Adrenal gland (tissue), 7 donors: ENCODE results near the gene ADAR.

- PRO-cap, 3 experiments: no peak in any of the 3 experiments
- RAMPAGE, long total RNA, 4 experiments: no peak in any of the 4 experiments
- RRBS: no CpG with 5 or more reads among the region's 8 CpGs
Observed at GRCh38 chr1:153808432-153809171, 33.4 kb downstream of the SLC27A3 start.

DNA sequence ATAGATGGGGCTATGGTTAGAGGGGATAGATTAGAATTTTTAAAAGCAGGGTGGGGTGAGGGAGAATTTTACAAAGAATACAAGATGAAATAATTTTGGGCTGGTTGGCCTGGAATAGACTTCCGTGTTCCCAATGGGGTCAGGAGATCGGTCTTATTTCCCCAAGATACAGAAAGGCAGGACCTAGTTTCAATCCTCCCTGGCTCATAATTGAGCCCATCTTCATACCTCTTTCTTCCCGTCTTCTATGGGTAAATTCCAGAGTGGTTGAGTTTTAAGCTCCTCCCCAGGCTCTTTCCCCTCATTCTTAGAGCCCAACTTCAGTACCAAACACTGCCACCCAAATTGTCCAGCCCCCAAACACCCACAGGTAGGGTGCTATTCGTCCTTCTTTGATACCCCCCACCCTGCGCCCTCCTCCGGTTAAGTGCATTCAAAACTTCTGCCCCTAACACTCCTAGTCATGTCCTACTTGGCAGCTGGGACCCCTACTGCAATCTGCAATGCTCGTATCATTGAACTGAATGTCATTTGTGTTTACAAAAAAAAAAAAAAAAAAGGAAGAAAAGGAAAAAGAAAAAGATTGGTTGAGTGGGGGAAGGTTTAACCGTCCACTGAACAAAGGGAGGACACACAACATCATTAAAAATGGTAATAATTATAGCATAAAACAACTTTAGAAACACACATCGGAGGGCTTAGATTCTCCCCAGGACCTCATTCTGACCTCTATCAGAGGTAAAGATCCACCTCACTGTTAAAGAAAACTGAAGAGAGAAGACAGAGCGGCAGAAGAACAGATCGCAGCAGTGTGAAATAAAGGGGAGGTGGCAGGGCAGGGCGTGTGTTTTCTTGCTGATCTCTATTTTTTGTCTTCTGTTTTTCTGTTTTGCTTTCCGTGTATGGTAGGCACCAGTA, 34.2 kb downstream of the SLC27A3 start:
- PRO-cap, 3 experiments: no peak in any of the 3 experiments
- RAMPAGE, long total RNA, 4 experiments: no peak in any of the 4 experiments
- RRBS: no CpG with 5 or more reads among the region's 13 CpGs

- PRO-cap, 3 experiments: no peak in any of the 3 experiments
- RAMPAGE, long total RNA, 4 experiments: no peak in any of the 4 experiments
- RRBS: no CpG with 5 or more reads among the region's 5 CpGs
Observed at GRCh38 chr1:153848276-153848784, 73.1 kb downstream of the SLC27A3 start.

DNA sequence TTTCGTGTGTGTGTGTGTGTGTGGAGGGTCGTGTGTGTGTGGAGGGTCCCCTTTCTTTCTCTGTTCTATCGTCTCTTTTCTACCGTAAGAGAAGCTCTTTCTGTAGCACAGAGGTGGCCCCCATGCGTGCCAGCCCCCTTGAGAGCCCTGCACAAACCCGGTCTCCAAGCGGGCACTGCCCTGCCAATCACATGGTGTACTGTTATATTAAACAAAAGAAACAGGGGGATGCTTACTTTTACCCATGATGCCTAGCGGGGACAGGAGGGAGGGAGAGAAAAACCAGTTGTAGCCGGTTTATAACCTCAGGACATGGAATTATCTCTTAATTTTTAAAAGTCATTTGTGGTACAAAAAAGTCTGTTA, 41.0 kb downstream of the GATAD2B start:
- PRO-cap, 3 experiments: no peak in any of the 3 experiments
- RAMPAGE, long total RNA, 4 experiments: no peak in any of the 4 experiments
- RRBS: no CpG with 5 or more reads among the region's 9 CpGs

- PRO-cap, 3 experiments: no peak in any of the 3 experiments
- RAMPAGE, long total RNA, 4 experiments: no peak in any of the 4 experiments
- RRBS: no CpG with 5 or more reads among the region's 4 CpGs
Observed at GRCh38 chr1:153920415-153921119, 2.2 kb downstream of the GATAD2B start.

- PRO-cap, 3 experiments: no peak in any of the 3 experiments
- RAMPAGE, long total RNA, 4 experiments: no peak in any of the 4 experiments
- RRBS: no CpG with 5 or more reads among the region's 4 CpGs
Observed at GRCh38 chr1:153940349-153940808, 6.1 kb downstream of the DENND4B start.

GRCh38 chr1:153961521-153961889, 1.8 kb downstream of the SLC39A1 start:
- PRO-cap, 3 experiments: no peak in any of the 3 experiments
- RAMPAGE, long total RNA, 4 experiments: no peak in any of the 4 experiments
- RRBS: no CpG with 5 or more reads among the region's 5 CpGs

DNA sequence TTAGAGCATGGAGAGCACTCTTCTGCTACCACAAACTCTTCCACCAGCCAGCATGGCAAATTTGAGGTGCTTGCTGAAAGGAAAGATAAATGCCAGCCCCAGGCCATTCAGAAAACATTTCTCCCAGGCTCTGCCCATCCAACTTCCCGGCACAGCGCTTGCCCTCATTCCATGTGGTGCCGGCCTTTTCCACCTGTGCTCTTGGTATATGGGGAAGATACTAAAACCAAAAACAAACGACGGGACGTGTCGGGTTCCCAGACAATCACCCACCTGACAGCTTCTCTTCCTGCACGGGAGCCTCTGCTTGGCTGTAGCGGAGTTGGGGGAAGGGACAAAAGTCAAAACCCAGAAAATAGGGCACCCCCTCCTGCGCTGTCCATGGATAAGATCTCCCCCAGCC, 770 bp downstream of the JTB start:
- PRO-cap, 3 experiments: no peak in any of the 3 experiments
- RAMPAGE, long total RNA, 4 experiments: no peak in any of the 4 experiments
- RRBS: no CpG with 5 or more reads among the region's 10 CpGs

DNA sequence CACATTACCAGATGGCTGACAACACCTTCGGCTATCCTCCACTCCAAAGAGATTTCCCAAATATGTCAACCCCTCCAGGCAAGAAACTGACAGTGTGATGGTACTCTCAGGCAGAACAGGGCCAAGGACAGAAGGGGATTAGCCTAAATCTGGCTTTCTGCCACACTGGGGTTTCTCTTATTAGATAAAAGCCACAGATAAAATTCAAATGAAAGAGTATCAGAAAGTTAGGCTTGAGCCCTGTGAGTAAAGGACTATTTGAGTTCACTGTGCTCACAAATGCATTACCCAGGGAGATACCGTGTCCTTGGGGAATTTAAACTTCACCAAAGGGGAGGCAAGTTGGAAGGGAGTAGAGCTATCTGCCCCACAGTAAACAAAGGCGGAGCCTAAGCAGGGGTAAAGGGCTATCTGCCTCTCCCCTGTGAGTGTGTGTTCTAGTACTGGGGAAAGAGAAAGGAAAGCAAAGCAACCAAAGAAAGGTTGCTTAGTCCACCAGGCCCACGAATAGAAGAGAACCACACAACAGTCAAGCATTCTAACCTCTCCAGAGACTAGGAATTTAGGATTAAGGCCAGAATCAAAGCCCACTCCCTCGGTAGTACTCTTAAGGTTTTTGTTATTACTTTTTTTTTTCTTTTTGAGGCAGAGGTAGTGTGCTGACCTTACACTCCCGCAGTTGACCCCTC, 12.8 kb downstream of the TPM3 start:
- PRO-cap, 3 experiments: peak in 3 of 3 experiments; most common plus-strand start position 440 of the sequence (in 3); most common minus-strand start position 165 of the sequence (in 1)
- RAMPAGE, long total RNA, 4 experiments: no peak in any of the 4 experiments
- RRBS: no CpG with 5 or more reads among the region's 6 CpGs

- PRO-cap, 3 experiments: no peak in any of the 3 experiments
- RAMPAGE, long total RNA, 4 experiments: no peak in any of the 4 experiments
- RRBS: no CpG with 5 or more reads among the region's 5 CpGs
Observed at GRCh38 chr1:154277935-154278271, 5.5 kb downstream of the HAX1 start.

DNA sequence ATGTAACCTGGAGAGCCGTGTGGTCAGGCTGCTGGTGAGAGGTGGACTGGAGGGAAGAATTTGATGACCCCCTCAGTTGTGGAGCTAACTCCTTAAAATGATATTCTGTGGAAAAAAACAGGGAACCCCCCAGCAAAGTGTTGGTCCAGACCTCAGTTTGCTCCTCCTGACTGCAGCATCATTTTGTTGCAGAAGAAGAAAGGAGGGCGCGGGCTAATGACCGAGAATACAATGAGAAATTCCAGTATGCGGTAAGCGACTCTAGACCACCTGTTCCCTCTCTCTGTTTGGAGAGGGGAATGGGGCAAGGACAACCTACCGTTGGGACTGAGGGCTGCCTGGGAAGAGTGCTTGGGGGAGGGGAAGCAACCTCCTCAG, 4.9 kb downstream of the ATP8B2 start:
- PRO-cap, 3 experiments: no peak in any of the 3 experiments
- RAMPAGE, long total RNA, 4 experiments: no peak in any of the 4 experiments
- RRBS: no CpG with 5 or more reads among the region's 7 CpGs

DNA sequence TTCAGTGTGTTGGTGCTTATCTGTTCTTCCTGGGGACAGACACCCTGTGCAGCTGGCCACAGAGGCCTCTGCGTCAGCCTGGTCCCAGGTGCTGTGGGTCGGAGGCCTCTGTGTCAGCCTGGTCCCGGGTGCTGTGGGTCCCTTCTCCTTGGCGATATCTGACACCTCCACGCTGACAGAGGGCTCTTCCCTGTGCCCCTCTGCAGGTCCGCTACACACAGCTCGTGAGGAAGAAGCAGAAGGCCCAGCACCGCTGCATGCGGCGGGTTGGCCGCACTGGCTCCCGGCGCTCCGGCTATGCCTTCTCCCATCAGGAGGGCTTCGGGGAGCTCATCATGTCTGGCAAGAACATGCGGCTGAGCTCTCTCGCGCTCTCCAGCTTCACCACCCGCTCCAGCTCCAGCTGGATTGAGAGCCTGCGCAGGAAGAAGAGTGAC, 23.3 kb downstream of the ATP8B2 start:
- PRO-cap, 3 experiments: no peak in any of the 3 experiments
- RAMPAGE, long total RNA, 4 experiments: no peak in any of the 4 experiments
- RRBS: no CpG with 5 or more reads among the region's 20 CpGs

GRCh38 chr1:154352573-154353493, 27.5 kb downstream of the ATP8B2 start:
- PRO-cap, 3 experiments: peak in 3 of 3 experiments; most common plus-strand start chr1:154353130 (in 2); most common minus-strand start chr1:154352788 (in 2)
- RAMPAGE, long total RNA, 4 experiments: no peak in any of the 4 experiments
- RRBS: 2% methylated on average over 5 of the region's 43 CpGs

GRCh38 chr1:154360153-154360495, 34.8 kb downstream of the ATP8B2 start:
- PRO-cap, 3 experiments: no peak in any of the 3 experiments
- RAMPAGE, long total RNA, 4 experiments: no peak in any of the 4 experiments
- RRBS: no CpG with 5 or more reads among the region's 3 CpGs

DNA sequence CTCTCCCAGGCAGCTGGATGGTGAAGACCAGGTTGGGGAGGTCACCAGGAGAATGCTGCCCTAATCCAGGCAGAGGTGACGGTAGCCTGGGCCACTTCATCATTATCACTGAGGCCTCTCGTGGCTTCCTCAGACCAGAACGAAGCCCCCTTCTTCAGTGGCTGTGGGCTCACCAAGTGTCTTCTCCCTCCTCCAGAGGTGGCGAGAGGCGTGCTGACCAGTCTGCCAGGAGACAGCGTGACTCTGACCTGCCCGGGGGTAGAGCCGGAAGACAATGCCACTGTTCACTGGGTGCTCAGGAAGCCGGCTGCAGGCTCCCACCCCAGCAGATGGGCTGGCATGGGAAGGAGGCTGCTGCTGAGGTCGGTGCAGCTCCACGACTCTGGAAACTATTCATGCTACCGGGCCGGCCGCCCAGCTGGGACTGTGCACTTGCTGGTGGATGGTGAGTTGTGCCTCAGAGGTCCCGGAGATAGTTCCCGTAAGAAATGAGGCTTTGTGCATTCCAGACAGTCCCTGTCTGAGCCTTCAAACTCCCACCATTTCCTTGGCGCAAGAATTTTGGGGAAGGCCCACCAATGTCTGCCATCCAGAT, 24.0 kb downstream of the IL6R start:
- PRO-cap, 3 experiments: no peak in any of the 3 experiments
- RAMPAGE, long total RNA, 4 experiments: no peak in any of the 4 experiments
- RRBS: 83% methylated on average over 4 of the region's 17 CpGs

- PRO-cap, 3 experiments: no peak in any of the 3 experiments
- RAMPAGE, long total RNA, 4 experiments: no peak in any of the 4 experiments
- RRBS: no CpG with 5 or more reads among the region's 5 CpGs
Observed at GRCh38 chr1:154474763-154475228, 27.2 kb upstream of the TDRD10 start.

GRCh38 chr1:154519758-154519983, 17.5 kb upstream of the SHE start:
- PRO-cap, 3 experiments: peak in 1 of 3 experiments; most common plus-strand start chr1:154519922 (in 1)
- RAMPAGE, long total RNA, 4 experiments: no peak in any of the 4 experiments
- RRBS: no CpG with 5 or more reads among the region's 6 CpGs

GRCh38 chr1:154606986-154607323, 1.0 kb downstream of the ADAR start:
- PRO-cap, 3 experiments: peak in 2 of 3 experiments; most common plus-strand start chr1:154607224 (in 2)
- RAMPAGE, long total RNA, 4 experiments: no peak in any of the 4 experiments
- RRBS: no CpG with 5 or more reads among the region's 8 CpGs

- PRO-cap, 3 experiments: peak in 3 of 3 experiments; most common plus-strand start chr1:154607956 (in 3); most common minus-strand start chr1:154608175 (in 2)
- RAMPAGE, long total RNA, 4 experiments: no peak in any of the 4 experiments
- RRBS: under 1% methylated on average over 30 of the region's 65 CpGs
Observed at GRCh38 chr1:154607324-154608408, at the start of gene ADAR. TSS of gene ADAR (minus strand) at chr1:154608186.

- PRO-cap, 3 experiments: no peak in any of the 3 experiments
- RAMPAGE, long total RNA, 4 experiments: no peak in any of the 4 experiments
- RRBS: no CpG with 5 or more reads among the region's 5 CpGs
Observed at GRCh38 chr1:154608409-154608514, 276 bp upstream of the ADAR start.